Measurements from ENCODE around the genes NAE1 and PDP2.

- PRO-cap: no peak
Measured at GRCh38 chr16:61872752-61873224, 163.4 kb downstream of the CDH8 start.

GRCh38 chr16:62035111-62035486 lies 1.1 kb downstream of the CDH8 start:
- PRO-cap: no peak

DNA sequence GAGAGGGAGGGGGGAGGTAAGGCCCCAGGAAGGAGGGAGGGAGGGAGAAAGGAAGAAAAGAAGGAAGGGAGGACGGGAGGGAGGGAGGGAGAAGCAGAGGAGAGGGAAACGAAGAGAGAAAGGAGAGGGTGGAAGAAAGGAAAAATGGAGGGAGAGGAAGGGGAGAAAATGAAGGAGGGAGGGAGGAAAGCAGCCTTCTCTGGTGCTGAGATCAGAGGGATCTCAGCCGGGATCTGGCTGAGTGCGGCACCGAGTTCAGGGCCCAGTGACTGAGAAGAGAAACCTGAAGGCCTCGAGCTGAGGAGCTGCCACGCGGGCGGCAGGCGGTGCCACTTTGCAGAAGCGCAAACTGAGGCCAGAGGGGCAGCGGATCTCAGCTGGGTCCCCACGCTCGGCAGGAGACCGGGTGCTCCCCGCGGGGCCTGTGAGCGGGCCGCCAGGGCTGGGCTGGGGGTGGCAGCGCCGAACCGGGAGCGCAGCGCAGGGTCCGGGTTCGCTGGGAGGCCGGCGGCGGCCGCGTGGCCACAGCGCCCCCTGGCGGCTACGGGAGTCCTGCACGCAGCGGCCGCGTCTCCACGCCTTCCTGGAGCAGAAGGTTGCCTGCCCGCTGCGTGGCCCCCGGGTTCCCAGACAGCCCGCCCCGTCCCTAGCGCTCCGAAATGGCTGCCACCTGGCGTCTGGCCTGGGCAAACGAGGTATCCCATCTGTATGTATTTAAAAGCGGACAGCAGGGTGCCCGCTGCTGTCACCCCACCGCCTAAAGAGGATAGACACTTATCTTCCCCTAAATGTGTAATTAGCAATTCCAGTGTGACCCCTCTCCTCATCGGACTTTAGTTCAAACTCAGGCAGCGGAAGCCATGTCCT lies 96.2 kb upstream of the CDH5 start:
- PRO-cap: no peak

DNA sequence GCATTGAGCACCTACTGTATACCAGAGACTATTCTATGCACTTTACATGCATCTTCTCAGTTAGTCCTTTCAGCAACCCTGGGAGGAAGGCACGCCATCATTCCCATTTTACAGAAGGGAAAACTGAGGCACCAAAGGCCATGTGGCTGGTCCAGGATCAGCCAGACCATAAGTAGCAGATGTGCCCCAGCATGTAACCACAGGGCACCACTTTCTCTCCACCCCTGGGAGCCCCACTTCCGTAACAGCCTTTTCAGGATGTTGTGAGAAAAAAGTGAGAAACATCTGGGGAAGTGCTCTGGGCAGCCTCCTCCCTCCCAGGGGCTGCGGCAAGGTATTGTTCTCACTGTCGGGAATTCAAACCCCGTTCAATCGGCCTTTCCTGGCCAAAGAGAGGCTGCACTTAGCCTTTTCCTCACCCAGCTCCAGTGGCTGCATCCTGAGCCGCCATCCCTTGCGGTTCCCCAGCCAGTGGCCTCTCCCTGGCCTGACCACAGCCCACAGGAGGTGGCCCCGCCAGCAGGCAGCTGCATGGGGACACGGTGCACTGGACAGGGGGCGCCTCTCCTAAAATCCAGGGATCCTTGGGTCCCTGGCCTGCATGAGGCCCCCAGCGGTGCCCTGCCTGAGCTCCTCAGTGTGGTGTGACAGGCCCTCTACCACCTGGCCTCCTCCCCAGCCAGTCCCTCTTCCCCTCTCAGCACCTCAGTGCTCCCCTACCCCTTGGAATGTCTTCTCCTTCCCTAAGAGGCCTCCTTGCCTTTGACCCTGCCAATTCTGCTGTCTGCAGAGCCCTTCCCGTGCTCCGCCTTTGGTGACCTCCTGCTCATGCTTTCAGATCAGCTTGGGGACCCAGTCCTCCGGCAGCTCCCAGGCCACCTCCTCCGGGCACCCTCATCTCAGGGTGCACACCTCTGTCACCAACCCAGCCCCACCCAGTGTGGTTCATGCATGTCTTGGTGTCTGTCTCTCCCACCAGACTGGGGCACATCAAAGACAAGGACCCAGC lies 5.6 kb upstream of the CDH5 start:
- PRO-cap: no peak

GRCh38 chr16:66365453-66366113 lies 908 bp upstream of the CDH5 start:
- PRO-cap: no peak

GRCh38 chr16:66503437-66504002 lies 46.4 kb downstream of the TK2 start:
- PRO-cap: no peak

DNA sequence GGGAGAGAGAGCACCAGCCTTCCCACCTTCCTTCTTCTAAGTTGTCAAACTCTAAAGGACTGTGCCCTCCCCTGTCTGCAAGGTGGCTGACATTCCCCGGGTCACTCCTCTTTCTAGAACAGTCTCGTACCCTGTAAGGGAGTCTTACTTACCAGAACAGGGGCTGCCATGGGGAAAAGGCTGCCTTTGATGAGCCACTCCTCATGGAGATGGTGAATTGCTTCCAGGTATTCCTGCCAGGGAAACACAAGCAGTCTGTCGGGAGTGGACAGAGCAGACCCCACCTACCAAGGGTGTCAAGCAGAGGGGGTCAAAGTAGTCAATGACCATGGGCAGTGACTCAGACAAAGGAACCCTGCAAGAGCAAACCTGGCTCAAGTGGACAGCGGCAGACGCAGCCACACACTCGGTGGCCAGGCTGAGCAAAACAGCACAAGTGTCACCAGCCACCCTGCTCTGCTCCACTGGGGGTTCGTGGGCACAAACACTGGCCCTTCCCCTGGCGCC lies 36.3 kb downstream of the TK2 start:
- PRO-cap: no peak

DNA sequence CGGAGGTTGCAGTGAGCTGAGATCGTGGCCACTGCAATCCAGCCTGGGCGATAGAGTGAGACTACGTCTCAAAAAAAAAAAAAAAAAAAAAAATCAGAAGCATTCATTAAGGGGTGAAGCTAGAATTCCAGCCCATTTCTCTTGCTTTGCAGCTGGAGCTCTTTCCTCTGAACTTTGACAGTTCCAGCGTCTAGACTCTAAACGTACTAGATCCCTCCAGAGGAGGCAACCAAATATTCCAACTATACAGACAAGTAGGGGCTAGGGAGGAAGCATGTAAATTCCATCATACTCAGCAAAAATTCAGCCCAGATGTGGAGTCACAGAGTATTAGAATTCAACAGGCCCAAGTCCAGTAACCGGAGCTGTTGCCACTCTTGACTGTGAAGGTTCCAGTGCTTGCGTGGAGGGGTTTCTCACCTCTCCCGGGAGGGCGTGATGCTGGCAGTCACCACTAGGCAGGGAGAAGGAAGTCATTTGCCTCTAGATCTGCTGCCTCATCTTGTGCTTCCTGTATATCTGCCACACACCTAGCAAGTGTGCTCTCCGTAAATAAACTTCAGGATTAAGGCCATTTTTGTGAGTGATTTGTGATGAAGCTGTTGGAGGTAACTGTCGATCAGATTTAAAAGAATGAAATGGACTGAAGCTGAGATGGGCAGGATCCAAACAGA lies 1.1 kb upstream of the CKLF start:
- PRO-cap: bidirectional peak, plus-strand start at position 500 of the sequence, minus-strand start at position 397 of the sequence

- PRO-cap: bidirectional peak, plus-strand start at chr16:66605553, minus-strand start at chr16:66605470; unidirectional peak, minus-strand start at chr16:66605687
Measured at GRCh38 chr16:66605012-66605823, 714 bp downstream of the CMTM3 start.

DNA sequence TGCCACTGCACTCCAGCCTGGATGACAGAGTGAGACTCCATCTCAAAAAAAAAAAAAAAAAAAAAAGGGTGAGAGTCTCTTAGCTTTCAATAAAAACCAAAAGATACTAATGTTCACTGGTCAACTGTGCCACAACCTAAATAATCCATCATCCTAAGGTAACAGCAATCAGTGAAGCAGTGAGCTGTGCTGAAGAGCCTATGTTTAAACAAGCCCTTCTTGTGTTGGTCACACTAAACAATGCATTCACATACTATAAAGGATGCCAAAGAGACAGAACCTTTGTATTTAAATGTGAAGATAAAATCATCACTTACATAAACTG lies 7.9 kb downstream of the DYNC1LI2 start:
- PRO-cap: no peak

GRCh38 chr16:66830321-66831228 lies at the start of gene NAE1:
Gene NAE1, minus strand, starts transcription at chr16:66830976.
- PRO-cap: bidirectional peak, plus-strand start at chr16:66830493, minus-strand start at chr16:66830522; unidirectional peak, minus-strand start at chr16:66830630; bidirectional peak, plus-strand start at chr16:66831055, minus-strand start at chr16:66830959

- PRO-cap: bidirectional peak, plus-strand start at chr16:66880583, minus-strand start at chr16:66880354; bidirectional peak, plus-strand start at chr16:66880841, minus-strand start at chr16:66880727; unidirectional peak, minus-strand start at chr16:66881213
Measured at GRCh38 chr16:66880177-66881562, at the start of gene PDP2. Gene PDP2, plus strand, starts transcription at chr16:66880515.

- PRO-cap: no peak
Measured at GRCh38 chr16:67146412-67146775, 4.4 kb downstream of the B3GNT9 start.

GRCh38 chr16:67162844-67163484 lies 1.6 kb upstream of the HSF4 start:
- PRO-cap: no peak

- PRO-cap: no peak
Measured at GRCh38 chr16:67192582-67193376, 824 bp downstream of the E2F4 start.

GRCh38 chr16:67229113-67229887 lies 2.4 kb downstream of the TMEM208 start:
- PRO-cap: no peak

GRCh38 chr16:67240861-67241957 lies 6.1 kb downstream of the FHOD1 start:
- PRO-cap: no peak

DNA sequence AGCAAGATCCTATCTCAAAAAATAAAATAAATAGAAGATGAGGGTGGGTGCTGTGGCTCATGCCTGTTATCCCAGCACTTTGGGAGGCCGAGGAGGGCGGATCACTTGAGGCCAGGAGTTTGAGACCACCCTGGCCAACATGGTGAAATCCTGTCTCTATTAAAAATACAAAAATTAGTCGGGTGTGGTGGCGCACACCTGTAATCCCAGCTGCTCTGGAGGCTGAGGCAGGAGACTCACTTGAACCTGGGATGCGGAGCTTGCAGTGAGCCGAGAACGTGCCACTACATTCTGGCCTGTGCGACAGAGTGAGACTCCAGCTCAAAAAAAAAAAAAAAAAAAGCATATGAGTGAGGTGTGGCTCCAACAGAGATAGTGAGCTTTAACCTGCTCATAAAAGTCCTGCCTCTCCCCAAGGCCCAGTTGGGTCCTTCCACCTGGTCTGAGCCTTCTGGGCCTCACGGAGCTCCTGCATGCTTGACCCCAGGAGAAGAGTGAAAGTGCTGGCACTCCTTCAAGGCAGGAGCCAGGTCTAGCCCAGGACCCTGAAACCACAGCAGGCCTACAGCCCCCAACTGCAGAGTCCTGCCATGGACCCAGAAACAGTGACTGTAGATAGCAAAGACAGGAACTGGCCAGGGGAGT lies 17.5 kb downstream of the HSD11B2 start:
- PRO-cap: no peak

- PRO-cap: no peak
Measured at GRCh38 chr16:67456307-67457229, 24.4 kb downstream of the ATP6V0D1 start.

GRCh38 chr16:67517587-67518427 lies 10.8 kb upstream of the RIPOR1 start:
- PRO-cap: no peak